Hematopoietic multipotent progenitor cell (in vitro differentiated cells): Measurements from ENCODE around the genes VOPP1 and ZNF107.

DNA sequence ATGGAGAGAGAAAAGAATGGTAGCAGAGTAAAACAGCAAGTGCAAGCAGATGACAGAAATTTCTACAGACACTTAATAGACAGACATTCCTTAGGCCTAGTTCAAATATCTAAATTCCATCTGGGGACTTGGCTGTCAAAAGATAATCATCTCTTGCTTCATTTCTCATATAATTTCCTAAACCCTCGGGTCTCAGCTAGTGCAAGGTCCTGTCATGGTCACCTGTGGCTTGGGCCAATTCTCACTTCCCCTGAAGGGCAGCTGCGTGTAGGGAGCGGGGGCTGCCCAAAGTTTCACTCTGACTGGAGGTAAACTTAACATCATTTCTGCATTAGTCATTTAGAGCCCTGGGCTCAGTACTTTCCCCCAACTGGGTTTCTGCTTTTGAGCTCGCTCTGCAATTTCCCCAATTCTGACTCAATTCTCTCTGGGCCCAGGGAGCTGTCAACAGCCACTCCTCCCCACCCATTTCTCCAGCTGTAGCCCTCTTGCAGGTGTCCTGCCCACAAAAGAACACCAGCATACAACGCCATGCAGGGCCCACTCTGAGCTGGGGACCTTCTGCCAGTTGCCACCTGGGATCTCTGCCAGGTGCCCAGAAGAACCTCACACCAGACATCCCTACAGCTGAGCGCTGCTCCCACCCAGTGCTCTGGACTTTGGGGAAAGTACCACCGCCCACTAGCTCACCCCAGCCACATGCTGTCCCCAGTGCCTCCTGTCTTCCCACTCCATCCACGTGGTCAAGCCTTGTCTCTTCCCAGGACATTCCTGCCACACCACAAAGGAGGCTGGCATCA lies 38.0 kb downstream of the VOPP1 start:
- CAGE, long polyA plus RNA, result no peak

- CAGE, long polyA plus RNA, result no peak
Measured at GRCh38 chr7:55534952-55535998, 37.0 kb downstream of the VOPP1 start.

DNA sequence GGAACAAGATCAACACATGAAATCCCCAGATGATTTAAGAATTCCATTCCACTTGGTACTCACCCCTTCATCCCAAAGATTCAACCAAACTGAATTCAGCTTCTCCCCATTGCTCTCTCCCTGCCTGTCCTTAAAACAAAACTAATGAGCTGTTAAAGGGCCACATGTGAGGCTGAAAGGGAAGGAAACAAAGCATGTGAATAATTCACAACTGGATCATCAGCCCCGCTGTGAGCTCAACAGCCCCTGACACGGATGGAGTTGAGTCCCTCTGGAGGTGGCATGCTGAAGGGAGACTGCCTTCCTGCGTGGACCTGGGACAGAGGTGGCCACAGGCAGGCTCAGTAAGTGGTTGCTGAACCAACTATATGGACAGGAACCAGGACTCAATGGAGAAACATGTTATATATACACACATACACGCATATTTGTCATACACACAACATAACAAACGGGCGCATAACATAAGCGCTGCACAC lies 32.8 kb downstream of the VOPP1 start:
- CAGE, long polyA plus RNA, result no peak

- CAGE, long polyA plus RNA, result no peak
Measured at GRCh38 chr7:55570739-55571272, 1.5 kb downstream of the VOPP1 start.

DNA sequence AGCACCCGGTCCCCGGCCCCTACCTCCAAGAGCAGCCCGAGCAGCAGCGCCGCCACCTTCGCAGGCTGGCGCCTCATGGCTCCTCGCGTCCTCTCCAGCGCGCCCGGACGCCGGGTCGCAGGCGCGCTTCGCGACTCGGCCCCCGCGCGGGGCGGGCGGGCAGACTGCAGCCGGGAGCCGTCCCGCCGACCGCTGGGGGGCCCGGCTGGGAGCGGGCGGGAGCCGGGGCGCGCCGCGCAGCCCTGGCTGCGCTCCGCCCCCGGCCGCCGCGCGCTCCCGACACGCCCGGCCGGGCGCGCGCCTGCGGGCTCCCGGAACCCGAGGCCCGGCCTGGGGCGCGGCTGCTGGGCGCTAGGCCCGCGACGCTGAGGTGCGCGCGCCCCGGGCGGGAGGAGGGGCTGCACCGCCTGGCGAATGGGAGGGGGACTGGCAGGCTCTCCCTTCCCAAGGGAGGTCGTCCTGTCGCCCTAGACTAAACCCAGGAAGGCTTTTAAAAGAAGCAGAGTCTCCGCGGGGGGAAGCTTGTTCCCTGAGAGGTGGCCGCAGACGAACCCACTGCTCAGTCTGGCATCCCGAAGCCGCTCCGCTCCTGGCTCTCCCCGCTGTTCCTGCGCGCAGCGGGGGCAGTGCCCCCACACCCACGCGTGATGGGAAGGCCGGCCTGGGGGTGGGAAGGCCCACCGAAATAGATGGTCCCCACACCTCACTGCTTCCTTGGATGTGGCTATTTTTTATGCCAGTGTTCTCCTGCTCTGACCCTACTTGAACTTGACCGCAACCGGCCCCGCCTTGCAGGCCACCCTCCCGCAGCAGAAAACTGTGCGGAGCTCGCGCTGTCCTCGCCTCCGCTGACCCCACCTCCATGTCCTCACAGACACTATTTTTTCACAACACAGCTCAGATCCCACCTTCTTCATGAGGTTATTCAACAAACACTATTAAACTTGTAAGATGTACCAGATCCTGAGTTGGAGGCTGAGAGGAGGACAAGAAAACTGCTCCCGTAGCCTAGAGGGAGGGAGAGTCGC lies at the start of gene VOPP1:
Gene VOPP1, minus strand, starts transcription at position 255 of the 1,028 bp plus-strand sequence.
- CAGE, long polyA plus RNA, result no peak

DNA sequence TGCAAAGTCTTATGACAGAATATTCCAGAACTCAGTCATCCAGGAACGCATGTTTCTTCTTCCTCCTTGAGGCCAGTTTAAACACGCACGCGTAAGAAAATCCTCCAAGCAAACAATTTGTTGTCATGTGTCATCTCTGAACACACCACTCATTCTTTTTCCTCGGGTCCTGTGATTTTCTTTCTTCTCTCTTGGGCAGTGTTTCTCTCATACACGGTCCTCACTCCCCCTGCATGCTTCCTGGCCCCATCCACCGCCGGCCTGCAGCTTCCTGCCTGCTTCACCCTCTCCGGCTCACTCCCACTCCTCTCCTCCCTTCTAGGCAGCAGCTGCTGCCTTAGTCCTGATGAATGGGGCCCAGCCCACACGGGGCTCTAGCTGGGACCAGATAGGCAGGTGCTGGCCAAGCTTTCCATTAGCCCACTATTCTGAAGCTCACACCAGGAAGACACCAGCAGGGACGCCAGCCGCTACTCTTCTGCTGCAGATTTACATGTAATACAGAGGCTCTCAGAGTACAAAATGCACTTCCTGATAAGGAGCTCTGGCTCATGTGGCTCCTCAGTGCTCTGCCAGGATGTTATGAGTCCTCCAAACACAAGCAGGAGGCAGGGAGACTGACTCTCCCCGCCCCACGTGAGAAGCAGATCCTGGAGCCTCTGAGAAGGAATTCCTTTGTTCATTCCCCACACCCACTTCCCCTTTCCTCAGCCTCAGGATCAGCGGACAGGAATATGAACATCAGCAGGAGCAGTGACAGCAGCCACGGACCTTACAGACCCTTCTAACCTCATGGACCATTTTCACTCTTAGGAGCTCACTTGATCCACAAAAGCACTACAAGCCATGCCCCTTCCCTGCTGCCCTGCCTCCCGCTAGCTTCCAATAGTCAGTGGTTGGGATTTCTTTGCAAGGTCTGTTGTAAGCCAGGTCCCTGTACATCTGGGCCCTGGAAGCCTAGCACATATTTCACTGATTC lies 117.0 kb upstream of the VOPP1 start:
- CAGE, long polyA plus RNA, result no peak

GRCh38 chr7:56084509-56084985 lies 8.2 kb downstream of the PHKG1 start:
- CAGE, long polyA plus RNA, result no peak

- CAGE, long polyA plus RNA, result no peak
Measured at GRCh38 chr7:56091474-56092216, 1.1 kb downstream of the PHKG1 start.

- CAGE, long polyA plus RNA, result no peak
Measured at GRCh38 chr7:56099369-56100647, 6.5 kb downstream of the CHCHD2 start.

- CAGE, long polyA plus RNA, result no peak
Measured at GRCh38 chr7:56104844-56105357, 1.4 kb downstream of the CHCHD2 start.

- CAGE, long polyA plus RNA, result no peak
Measured at GRCh38 chr7:56175519-56176218, 59.5 kb upstream of the NUPR2 start.

DNA sequence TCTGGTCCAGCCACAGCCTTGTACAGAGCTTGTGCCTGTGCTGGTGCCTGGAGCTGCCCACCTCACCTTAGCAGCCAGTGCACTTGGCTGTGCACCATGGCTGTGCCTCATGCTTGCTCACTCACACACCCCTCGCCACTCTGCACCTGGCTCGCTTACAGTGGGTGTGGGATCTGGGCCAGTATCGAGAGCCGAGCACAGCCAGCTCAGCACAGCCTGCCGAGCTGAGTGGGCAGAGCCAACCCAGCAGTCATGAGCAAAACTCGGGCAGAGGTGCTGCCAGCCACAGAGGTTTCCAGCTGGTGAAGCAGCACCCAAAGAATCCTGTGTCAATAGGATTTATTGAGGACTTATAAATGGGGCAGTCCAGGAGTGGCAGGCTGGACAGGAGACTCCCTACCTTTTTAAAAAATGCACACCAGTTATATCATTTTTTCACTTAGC lies 140.0 kb upstream of the NUPR2 start:
- CAGE, long polyA plus RNA, result no peak

DNA sequence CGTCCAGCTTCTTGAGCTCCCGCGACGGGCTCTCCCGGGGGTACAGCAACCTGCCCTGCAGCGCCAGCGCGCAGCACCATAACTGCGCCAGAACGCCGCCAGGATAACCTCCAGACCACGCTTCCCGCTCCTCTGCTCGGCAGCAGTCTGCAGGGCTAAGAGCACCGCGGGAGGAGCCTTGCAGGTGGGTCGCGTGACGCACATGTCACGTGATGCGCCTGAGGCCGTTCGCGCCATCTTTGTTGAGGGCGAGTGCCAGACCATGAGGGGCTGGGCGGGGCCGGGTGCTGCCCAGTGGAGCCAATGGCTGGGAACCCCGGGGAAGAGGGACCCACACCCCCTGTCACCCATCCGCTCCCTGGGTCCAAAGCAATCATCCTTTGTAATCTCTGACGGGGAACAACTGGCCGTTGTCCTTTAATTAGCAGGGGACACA lies 71.3 kb upstream of the ZNF479 start:
- CAGE, long polyA plus RNA, result no peak

GRCh38 chr7:57328225-57329055 lies 121.5 kb upstream of the ZNF716 start:
- CAGE, long polyA plus RNA, result no peak

DNA sequence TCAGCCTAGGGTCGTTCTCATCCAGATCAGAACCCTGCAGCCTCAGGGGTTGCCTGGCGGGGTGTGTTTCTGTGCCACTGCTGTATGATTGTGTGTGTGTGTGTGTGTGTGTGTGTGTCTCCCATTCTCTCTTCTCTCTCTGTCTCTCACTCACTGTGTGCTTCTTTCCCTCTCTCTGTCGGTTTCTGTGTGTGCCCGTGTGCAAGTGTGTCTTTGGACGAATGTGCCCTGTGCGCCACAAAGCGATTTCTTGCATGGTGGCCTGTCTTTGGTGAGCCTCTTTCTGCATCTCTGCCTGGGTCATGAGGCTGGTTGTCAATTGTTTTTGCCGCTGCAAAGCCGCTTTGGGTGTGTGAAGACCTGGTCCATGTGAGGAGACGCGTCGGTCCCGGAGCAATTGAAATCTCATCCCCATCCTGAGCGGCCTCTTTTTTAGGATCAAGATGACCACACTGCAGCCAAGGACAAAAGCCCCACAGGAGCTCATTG lies 320.6 kb downstream of the ZNF716 start:
- CAGE, long polyA plus RNA, result no peak

DNA sequence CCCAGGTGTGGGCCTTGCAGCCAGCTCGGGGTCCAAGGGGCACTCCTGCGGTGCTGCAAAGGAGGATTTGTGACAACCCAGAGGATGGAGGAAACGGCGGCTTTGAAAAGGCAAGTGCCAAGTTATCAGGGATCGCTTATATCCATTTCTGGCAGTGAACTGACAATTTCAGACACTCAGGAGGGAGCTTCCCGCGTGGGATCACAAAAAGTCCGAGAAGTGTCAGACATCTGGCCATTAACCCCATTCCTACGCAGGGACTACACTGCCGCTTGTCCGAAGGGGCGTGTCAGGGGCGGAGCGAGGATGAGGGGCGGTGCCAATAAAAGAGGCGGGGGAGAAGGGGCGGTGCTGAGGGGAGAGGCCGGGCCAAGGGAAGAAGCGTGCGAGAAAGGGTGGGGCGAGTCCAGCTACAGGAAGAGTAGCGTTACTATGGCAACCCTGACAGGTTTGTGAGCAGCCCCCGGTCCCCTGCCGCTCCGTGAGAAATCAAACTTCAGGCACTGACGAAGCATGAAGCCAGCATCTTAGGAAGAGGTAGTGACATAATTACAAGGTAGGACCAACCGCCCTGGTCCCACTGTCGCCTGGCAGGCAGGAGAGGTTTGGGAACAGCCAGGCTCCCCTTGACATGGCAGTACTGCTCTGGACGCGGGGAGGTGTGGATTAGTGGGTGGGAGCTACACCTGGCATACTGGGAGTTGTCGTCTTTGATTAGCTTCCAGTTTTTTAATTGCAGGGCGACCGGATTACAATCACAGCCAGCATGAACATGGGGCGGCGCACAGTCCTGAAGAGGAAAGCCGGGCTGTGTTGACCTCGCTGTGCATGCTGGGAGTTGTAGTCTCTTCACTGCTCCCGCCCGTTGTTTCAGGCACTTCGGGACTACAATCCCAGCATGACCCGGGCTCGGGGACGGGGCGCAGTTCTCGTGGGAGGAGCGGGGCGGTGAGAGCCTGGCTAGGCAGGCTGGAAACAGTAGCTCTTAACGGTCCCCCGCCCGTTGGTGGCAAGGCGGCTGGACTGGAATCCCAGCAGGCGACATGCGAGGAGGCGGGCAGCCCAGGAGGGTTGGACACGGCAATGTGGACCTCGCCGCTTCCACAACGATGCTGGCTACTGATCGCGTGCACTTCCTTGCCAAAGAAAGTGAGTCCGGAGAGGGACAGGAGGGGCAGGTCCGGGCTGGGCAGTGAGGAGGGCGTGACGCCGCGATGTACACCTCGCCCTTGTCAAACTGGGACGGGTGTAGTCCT lies 98.3 kb upstream of the ZNF722 start:
- CAGE, long polyA plus RNA, result no peak

GRCh38 chr7:64569985-64570474 lies 7.2 kb upstream of the ZNF680 start:
- CAGE, long polyA plus RNA, result no peak

- CAGE, long polyA plus RNA, result no peak
Measured at GRCh38 chr7:64613578-64614075, 50.8 kb upstream of the ZNF680 start.

- CAGE, long polyA plus RNA, result no peak
Measured at GRCh38 chr7:64665665-64666892, at the start of gene ZNF107. Gene ZNF107, plus strand, starts transcription at chr7:64666133.

DNA sequence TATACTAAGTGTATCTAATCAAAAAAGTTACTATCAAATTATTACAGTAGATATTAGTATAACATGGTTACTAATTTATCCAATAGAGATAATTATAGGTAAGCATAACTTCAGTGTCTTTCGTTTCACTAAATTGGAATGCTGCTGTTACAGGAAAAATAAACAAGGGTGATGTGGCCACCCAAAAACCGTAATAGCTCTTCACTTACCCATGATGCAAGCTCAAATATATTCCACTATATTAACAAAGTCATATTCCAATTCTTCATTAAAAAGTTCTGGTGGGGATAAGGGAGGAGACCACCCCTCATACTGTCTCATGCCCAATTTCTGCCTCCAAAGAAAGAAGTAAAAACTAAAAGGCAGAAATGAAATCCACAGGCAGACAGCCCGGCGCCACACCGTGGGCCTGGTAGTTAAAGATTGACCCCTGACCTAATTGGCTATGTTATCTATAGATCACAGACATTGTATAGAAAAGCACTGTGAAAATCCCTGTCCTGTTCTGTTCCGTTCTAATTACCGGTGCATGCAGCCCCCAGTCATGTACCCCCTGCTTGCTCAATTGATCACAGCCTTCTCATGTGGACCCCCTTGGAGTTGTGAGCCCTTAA lies 9.7 kb downstream of the ZNF138 start:
- CAGE, long polyA plus RNA, result no peak